Measurements from ENCODE around the gene C10orf67.

DNA sequence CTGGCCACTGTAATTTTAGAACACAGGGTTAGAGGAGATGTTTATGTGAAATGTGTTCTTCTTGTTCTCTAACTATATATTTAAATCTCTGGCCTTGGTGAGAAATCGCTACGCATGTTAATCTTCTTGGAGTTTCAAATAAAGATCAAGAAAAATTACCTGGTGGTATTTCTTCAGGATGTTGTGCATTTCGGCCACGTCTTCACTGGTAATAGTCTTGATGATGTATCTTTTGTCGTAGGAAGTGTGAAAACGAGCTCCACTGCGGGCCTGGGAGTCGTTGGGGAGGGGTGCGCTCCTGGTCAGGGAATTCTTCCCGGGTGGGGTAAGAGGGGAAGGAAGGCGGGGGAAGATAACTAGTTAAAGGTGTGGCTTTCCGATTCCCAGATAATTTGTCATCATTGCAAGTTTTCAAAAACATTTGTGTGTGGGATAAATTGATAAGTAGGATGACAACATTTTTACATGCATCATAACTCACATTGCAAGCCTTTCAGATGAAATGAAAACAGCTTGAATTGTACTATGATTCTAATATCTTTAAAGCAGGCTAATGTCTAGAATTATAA lies 122.8 kb downstream of the PIP4K2A start:
- PRO-cap, result no peak

- PRO-cap, result bidirectional peak, plus-strand start at chr10:22605523, minus-strand start at chr10:22605381
These were observed 109.2 kb downstream of the PIP4K2A start for GRCh38 chr10:22605053-22605673.

DNA sequence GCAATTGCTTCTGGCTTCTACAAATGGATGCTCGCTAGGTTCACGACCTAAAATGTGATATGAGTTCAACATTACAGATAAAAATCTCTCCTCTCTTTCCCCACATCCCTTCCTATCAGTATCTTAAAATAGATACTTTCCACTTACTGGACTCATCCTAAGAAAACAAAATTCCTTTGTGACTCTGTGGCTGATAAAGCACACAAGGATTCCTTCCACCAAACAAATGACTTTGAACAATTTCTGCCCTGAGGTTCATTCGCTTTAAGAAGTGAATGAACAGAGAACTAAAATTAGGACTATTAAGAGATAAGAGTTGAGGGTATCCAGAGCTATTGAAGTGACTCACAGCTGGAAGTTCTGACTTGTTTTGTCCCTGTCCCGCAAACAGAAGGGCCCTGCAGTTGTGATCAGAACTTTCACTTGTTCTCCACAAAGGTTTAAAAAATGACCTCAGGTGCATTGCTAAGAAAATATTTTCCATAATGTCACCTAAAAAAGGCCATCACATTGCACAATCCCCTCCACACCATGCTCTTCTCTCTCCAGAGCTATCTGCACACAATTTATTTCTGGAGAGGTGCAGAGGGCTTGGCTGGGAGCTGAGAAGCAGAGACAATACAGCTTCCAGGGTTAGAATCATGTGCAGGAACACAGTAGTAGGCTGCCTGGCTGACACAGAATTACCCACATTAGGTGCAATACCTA lies 96.1 kb downstream of the PIP4K2A start:
- PRO-cap, result no peak

- PRO-cap, result bidirectional peak, plus-strand start at chr10:22666754, minus-strand start at chr10:22666656
These were observed 47.8 kb downstream of the PIP4K2A start for GRCh38 chr10:22666457-22667032.

DNA sequence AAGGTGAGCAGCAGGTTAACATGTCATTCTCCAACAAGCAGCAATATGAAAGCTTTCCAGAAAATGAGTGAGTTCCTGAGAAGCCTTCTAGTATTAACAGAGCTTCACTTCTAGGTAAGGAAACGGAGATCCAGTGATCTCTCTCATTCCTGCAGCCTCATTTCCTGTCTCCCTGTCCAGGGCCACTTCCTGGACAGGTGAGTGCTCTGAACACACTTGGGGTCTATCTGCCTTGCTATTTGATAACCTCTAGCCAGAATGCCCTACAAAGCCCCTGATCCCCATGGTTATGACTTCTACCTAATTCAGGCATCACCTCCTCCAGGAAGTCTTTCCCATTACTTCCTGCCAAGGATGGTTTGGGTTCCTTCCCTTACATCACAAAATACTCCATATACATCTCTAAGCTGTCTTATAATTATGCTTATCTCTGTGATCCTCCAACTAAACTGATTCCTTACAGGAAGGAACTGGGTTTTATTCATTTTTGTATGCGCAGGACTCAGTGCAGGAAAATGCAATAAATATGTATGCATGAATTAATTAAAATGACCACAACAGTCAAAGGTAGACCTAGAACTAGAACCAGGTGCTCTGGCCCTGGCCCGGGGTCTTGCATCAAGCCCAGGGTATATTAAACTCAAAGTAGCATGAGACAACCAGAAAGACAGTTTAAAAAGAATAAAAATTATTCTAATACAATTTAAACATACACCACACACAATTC lies 41.4 kb downstream of the PIP4K2A start:
- PRO-cap, result no peak

GRCh38 chr10:22711489-22712011 lies 2.8 kb downstream of the PIP4K2A start:
- PRO-cap, result no peak

DNA sequence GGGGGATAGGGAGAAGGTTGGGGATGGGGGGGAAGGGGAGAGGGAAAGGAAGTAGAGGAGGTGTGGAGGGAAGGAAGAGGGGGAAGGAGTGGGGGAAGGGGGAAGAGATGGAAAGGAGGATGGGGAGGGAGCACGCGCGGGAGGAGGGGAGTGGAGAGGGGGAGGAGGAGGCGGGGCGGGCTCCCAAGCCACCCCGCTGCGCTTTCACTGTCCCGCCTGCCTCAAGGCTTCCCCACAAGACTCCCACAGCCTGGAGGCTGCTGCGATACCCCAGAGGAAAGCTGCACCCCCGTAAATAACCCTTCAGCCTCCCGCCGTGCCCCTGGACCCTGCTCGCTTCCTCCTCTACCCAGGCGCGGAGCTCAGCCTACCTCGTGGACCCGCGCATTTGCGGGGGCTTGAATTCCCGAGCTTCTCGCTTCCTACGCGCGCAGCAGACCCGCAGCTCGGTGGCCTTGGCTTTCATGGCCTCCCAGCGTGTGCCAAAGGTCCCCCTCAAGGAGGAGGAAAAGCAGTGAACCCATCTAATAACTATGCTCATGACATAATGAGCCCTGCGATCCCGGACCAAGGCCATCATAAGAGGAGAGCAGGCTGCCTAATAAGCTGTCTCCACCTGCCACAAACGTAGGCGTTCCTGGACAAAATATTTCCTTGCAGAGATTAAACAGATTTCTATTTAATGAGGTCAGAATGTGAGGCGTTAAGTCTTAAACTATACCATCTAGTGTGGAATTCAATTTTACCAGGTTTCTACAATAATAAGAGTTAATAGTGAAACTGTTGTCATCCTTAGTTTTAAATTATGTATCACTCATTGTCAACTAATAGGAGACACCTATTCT lies at the start of gene C10orf67:
Gene C10orf67, minus strand, starts transcription at position 600 of the 845 bp plus-strand sequence.
- PRO-cap, result no peak

GRCh38 chr10:23363551-23363944 lies 19.0 kb upstream of the C10orf67 start:
- PRO-cap, result unidirectional peak, minus-strand start at chr10:23363631

- PRO-cap, result unidirectional peak, minus-strand start at chr10:23368936
These were observed 24.3 kb upstream of the C10orf67 start for GRCh38 chr10:23368802-23369305.

DNA sequence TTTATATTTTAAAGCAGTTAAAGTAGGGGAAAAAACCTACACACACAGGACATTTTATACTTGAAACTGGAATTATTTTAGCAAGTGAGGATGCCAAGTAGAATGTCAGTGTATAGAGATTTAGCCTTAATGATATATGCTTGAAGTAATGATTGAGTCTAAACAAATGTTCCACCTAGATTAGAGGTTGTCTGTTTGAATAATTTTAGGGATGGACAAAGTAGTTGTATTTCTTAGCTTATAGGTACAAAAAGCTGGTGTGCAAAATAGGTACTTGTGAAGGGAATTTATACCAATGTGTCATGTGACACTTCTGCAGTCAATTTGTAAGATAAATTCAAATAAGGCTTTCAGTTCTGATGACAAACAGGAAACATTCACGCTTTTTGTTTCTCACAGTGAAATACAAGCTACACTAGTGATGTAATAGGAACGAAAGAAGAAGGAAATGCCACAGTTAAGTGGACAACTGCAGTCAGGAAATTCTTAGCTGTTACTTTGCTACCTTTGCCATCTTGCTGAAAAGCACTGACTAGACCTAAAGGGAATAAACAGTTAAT lies 9.8 kb downstream of the OTUD1 start:
- PRO-cap, result unidirectional peak, plus-strand start at position 353 of the sequence; unidirectional peak, plus-strand start at position 456 of the sequence

- PRO-cap, result no peak
These were observed 30.0 kb downstream of the KIAA1217 start for GRCh38 chr10:24238486-24239699.

DNA sequence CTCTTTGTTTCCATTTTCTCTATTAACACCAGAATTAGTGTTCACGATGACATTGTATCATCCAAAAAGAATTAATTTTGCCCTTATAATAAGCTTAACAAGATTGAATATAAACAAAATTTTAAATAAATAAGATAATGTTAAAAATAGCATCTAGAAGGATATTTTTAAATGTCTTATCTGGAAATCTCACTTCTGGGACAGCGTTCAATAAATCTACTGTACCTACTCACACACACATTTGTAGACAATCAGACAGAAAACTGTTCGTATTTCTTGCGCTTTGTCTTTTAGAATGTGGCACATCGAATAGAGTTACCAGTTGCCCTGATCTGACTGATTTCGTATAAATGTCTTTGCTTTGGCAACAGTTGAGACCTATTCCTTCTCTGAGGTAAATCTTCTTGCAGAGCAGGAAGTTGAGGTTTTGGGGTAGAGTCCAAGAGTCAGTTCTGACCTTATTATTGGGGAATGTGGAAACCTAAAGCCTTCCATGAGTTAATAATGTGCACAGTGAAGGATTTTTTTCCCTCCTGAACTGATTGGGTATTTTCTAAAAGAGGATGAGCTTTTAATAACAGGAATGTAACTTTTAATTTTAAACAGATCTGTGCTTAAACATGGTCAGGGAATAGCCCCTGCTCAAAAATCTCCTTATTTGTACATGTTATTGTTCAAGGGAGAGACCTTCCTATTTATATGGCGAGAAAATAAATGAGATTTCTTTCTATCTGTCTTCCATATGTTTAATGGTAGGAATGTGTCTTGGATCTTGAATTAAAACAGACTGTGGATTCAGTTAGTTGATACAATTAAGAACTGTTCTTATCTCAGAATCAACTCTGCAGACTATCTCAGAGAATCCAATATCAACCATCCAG lies 135.4 kb downstream of the KIAA1217 start:
- PRO-cap, result no peak

DNA sequence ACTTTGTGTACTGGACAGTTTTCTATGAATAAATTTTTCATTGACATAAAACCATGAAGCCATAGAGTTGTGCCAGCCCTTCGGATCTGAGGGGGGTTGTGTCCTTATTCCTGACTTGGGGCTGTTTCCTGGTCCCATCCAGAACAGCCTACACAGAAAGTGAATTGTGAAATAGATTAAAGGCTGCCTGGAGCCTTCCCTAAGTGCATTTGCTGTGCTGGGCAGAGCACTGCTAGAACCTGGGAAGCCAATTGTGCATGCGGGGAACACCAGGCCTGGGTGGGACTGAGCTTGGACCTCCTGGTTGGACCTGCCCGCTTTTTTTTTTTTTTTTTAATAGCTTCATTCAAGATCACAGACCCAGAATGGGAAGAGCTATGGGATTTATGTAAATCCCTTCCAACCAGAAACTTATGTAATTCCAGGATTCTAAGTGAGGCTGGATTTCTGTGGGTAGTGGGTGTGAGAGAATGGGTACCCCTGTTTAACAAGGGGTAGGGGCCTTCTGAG lies 238.9 kb downstream of the ARHGAP21 start:
- PRO-cap, result no peak

DNA sequence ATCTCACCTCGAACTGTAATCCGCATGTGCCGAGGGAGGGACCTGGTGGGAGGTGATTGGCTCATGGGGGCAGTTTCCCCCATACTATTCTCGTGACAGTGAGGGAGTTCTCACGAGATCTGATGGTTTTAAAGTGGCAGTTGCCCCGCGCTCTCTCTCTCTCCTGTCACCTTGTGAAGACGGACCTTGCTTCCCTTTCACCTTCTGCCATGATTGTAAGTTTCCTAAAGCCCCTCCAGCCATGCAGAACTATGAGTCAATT lies 53.3 kb upstream of the MYO3A start:
- PRO-cap, result no peak

DNA sequence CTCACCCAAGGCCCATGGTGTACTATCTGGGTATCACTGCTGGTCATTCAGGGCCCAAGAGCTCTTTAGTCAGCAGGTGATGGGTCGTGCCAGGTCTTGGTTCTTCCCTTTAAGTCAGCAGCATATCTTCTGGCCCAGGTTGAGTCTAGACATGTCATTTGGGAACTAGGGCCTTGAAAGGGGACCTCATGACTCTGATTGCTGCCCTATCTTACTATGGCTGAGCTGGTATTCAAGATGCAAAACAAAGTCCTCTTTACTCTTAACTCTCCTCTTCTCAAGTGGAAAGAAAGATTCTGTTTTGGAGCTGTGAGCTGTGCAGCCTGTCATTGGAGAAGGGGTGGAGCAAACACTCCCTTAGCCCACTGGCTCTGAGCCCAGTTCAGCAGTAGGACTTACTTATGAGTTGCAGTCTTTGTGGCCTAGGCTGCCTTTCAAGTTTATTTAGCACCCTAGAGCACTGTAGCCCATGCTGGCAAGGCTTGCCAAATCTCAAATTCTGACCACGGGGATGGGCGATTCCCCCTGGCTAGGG lies 110.0 kb downstream of the MYO3A start:
- PRO-cap, result no peak

- PRO-cap, result no peak
These were observed 1.3 kb upstream of the APBB1IP start for GRCh38 chr10:26436846-26437166.

DNA sequence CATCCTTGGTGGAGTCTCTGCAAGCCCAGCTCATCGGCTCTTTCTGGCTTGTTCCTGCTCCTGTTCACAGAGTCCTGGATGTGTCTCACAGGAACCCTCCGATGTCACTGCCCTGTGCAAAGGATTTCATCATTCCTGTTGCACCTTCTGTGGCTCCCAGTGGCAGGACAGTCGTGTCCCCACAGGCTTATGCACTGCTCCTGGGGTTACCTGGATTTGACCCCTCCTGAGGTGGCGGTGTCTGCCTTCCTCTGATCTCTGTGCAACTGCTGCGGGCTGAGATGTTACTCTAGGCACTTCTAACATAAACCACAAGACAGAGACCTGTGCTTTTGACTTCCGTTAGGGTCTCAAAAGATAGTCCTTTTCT lies 30.6 kb downstream of the APBB1IP start:
- PRO-cap, result unidirectional peak, minus-strand start at position 257 of the sequence

GRCh38 chr10:26700768-26701207 lies 3.3 kb downstream of the PDSS1 start:
- PRO-cap, result no peak

GRCh38 chr10:26755224-26755889 lies 57.9 kb downstream of the PDSS1 start:
- PRO-cap, result no peak

GRCh38 chr10:26859522-26860003 lies 1.2 kb downstream of the ABI1 start:
- PRO-cap, result unidirectional peak, plus-strand start at chr10:26859793

Measured in colic lymph node (tissue), 1 donor.